Peripheral blood mononuclear cell (primary cell): ENCODE measurements around a stretch of chr7.

GRCh38 chr7:91263390-91263659, 908 bp upstream of the FZD1 start:
- PRO-cap, 8 experiments = no peak in any of the 8 experiments

- PRO-cap, 8 experiments = no peak in any of the 8 experiments
These were observed 301.6 kb downstream of the FZD1 start for GRCh38 chr7:91565770-91566242.

GRCh38 chr7:92004816-92005271, 64.2 kb downstream of the AKAP9 start:
- PRO-cap, 8 experiments = no peak in any of the 8 experiments

- PRO-cap, 8 experiments = no peak in any of the 8 experiments
These were observed 86.6 kb downstream of the AKAP9 start for GRCh38 chr7:92027230-92027706.

DNA sequence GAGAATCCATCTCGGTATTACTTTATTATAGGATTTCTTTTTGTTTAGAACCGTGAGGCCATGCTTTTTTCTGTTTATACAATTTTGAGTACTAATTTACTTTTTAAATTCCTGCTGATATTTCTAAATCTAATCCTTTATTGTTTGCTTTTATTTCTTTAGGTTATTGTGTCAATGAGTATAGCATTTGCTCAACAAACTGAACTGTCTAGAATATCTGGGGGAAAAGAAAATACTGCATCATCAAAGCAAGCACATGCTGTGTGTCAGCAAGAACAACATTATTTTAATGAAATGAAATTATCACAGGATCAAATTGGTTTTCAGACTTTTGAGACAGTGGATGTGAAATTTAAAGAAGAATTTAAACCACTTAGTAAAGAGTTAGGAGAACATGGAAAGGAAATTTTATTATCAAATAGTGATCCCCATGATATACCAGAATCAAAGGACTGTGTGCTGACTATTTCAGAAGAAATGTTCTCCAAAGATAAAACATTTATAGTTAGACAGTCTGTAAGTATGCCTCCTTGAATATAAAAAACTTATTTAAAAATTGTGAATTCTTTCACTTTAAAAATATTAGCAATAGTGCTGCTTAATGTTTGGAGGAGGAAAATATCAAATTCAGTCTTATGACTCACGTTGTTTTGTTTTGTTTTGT, 95.9 kb downstream of the CYP51A1 start:
- PRO-cap, 8 experiments = no peak in any of the 8 experiments

- PRO-cap, 8 experiments = no peak in any of the 8 experiments
These were observed 73.2 kb downstream of the CYP51A1 start for GRCh38 chr7:92061037-92061458.

GRCh38 chr7:92246969-92247332, 1.2 kb downstream of the ANKIB1 start:
- PRO-cap, 8 experiments = no peak in any of the 8 experiments

GRCh38 chr7:92264957-92266147, 19.6 kb downstream of the ANKIB1 start:
- PRO-cap, 8 experiments = no peak in any of the 8 experiments

GRCh38 chr7:92266151-92267188, 20.7 kb downstream of the ANKIB1 start:
- PRO-cap, 8 experiments = no peak in any of the 8 experiments

GRCh38 chr7:92527462-92528134, 722 bp downstream of the PEX1 start:
- PRO-cap, 8 experiments = peak in 7 of 8 experiments; most common plus-strand start chr7:92527795 (in 4); most common minus-strand start chr7:92527746 (in 4)

- PRO-cap, 8 experiments = no peak in any of the 8 experiments
These were observed 21.3 kb upstream of the FAM133B start for GRCh38 chr7:92611203-92612208.

DNA sequence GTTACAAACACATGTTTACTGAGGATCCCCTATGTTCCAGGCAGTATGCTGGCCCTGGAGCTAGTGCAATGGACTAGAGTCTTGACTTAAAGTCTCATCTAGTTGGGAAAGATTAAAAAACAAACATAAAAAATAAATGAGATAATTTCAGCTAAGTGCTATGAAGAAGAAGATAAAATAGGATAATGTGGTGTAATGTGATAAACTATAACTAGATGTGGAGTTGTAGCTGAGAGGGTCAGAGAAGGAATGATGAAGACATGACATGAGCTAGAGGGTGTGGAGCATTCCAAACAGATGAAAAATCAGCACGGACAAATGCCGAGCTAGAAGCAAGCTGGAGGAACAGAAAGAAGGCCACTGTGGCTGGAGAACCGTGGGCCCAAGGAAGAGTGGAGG, 70.7 kb downstream of the CDK6 start:
- PRO-cap, 8 experiments = no peak in any of the 8 experiments

- PRO-cap, 8 experiments = no peak in any of the 8 experiments
These were observed 28.1 kb downstream of the CDK6 start for GRCh38 chr7:92808002-92808879.

DNA sequence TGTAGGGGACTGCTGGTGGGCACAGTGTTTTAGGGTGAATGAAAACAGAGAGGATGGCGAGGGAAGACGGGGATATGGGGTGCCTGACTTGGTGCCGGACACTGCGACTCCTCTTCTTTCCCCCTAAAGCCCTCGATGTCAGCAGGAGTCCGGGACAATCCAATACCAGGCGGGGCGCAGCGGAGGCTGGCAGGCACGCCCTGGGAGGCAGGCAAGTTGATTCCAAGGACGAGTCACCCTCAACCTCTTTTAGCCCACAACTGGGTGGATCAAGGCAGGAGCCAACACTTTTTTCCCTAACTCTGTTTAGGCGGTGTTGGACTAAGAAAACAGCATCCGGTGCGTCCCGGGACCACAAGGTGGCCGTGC, 937 bp upstream of the CALCR start:
- PRO-cap, 8 experiments = no peak in any of the 8 experiments

DNA sequence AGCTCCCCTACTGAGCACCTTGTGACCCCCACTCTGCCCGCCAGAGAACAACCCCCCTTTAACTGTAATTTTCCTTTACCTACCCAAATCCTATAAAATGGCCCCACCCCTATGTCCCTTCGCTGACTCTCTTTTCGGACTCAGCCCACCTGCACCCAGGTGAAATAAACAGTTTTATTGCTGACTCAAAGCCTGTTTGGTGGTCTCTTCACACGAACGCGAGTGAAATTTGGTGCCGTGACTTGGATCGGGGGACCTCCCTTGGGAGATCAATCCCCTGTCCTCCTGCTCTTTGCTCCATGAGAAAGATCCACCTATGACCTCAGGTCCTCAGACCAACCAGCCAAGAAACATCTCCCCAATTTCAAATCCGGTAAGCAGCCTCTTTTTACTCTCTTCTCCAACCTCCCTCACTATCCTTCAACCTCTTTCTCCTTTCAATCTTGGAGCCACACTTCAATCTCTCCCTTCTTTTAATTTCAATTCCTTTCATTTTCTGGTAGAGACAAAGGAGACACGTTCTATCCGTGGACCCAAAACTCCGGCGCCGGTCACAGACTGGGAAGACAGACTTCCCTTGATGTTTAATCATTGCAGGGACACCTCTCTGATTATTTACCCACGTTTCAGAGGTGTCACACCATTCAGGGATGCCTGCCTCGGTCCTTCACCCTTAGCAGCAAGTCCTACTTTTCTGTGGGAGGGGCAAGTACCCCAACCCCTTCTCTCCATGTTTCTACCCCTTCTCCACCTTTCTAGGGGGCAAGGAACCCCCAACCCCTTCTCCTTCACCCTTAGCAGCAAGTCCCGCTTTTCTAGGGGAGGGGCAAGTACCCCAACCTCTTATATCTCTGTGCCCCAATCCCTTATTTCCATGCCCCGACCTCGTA, 65.8 kb upstream of the CALCR start:
- PRO-cap, 8 experiments = no peak in any of the 8 experiments

DNA sequence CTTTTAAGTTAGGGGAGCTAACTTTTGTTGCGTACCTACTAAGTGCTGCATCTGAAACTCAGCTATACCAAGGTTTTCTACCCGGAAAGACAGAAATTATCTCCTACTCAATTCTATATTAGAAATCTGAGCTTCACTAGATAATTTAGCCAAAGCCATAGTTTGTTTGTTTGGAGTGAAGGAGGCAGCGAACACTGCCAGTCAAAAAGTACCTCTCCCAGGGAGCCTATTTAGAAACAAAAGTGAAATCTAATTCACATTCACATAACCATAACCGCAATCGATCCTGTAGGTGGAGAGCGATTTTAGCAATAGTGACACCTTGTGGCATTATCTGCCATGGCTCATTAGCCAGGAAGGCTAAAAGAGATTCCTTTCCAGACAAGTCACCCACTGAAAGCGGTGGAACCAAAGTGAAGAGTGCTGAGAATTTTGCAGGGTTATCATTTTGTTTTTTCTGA, 83.5 kb upstream of the BET1 start:
- PRO-cap, 8 experiments = no peak in any of the 8 experiments

DNA sequence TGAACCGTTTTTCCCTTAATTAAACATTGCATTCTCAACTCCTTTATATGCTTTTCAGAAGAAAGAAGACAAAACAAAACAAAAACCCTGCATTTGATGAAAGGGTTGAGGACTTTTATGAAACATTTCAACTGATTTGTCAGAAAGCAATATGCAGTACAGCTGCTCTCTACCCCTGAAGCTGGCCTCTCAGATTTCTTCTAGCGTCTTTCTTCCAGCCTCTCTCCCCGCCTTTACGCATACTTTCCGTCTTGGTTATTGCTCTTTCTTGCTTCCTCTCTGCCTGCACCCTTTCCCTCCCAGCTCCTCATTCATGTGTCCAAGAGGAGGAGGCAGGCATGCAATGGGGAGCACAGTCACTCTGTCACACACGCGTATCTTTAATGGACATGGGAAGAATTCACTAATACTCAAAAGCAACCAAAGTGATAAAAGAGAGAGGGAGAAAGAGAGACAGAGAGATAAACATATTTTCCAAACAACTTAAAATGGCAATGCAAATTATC, 91.0 kb upstream of the COL1A2 start:
- PRO-cap, 8 experiments = no peak in any of the 8 experiments

- PRO-cap, 8 experiments = no peak in any of the 8 experiments
These were observed 24.6 kb downstream of the COL1A2 start for GRCh38 chr7:94419258-94419760.

DNA sequence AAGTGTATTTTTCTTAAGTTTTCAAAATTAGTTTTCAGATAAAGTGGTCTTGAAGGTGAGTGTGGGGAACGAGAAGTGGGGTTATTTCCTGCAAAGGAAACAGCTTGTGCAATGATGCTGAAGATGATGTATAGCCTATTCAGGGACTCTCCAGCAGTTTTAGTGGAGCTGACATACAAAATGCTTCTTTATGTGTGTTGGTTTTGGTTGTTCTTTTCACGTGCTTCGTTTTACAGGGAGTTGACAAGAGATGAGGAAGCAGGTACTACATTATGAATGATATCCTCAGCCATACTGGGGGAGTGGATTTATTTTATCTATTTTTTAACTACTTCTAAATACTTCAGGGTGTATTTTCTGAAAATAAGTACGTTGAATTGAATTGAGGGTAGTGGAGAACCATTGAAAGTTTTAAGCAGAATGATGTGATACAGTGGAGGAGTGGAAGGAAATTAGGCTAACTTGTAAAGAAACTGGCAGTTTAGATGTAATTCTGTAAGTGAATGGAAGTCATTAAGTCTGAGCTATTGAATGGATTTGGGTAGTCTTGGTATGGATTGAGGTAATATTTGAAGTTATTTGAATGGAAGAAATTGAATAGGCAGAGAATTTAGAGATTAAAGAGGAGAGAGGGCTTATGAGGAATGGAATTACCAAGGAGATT, 20.7 kb downstream of the CASD1 start:
- PRO-cap, 8 experiments = no peak in any of the 8 experiments

GRCh38 chr7:94647580-94648133, 8.3 kb downstream of the SGCE start:
- PRO-cap, 8 experiments = no peak in any of the 8 experiments